Thyroid gland (tissue), 7 donors: ENCODE measurements around the gene DOCK9.

DNA sequence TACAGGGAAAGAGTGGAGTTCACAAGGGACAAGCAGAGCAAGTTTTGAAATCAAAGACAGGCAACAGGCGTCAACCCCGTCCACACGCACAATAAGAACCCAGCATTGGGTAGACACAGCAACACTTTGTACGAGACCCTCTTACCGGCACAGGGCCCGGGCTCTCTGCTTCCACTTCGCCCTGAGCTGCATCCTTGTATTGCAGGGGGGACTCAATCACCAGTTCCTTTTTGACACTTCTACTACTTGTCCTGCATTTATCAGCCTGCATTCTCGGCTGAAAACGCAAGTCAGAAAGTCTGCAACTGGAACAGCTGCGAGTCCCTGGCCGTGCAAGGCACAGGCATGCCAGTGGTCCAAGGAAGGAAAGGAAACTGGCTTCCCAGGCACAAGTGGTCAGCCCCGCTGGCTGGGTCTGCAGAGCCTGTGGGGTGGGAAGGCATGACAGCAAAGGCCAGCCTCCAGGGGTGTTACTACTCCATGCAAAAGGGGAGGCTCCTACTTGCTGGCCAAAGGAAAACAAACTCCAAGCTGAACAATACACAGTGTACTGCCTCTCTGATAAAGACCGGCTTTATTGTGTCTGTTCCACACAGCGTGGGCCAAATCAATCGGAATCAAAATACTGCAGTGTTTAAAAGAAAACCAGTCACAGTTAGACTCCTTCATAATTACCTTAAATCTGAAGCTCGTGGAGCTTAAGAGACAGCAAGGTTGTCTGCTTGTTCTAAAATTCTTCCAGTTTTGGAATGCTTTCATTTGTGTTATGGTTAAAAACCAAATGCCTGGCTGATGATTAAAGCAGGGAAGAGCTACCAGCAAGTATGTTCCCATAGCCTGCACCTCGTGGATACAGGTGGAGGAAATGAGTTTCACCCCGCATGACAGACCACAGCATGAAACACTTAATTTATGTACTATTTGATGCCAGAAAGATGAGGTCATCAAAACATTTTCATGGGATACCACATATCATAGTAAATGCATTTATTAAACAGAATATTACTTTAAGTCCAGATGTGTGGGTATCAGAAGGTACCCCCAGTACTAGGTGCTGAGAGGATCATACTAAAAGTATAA is at the start of gene DOCK9:
TSS of gene DOCK9 (minus strand) at position 426 of the 1,080 bp plus-strand sequence.
- PRO-cap, 2 experiments, result peak in 2 of 2 experiments; most common plus-strand start position 512 of the sequence (in 2); most common minus-strand start position 417 of the sequence (in 2)
- RAMPAGE, long total RNA, 5 experiments, result start-site peak on the minus strand in 4 of 5 experiments, centred at positions 358 to 389 of the sequence, 295 to 1,443 reads per replicate

GRCh38 chr13:98988688-98989626 is 11.1 kb upstream of the DOCK9 start:
- PRO-cap, 2 experiments, result no peak in any of the 2 experiments
- RAMPAGE, long total RNA, 5 experiments, result no peak in any of the 5 experiments

DNA sequence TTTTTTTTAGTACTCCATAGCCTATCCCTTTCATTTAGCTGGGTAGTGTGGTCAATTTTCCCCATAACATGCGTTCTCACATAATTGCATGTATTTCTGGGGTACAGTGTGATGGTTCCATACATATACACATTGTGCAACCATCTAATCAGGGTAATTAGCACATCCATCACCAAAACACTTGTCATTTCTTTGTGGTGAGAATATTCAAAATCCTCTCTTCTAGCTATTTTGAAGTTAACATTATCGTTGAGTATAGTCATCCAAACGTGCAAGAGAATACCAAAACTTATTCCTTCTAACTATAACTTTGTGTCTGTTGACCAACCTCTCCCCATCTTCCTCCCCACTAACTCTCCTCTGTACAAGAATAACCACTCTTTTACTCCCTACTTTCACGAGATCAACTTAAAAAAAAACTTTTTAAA is 1.0 kb upstream of the UBAC2 start:
- PRO-cap, 2 experiments, result no peak in any of the 2 experiments
- RAMPAGE, long total RNA, 5 experiments, result no peak in any of the 5 experiments

DNA sequence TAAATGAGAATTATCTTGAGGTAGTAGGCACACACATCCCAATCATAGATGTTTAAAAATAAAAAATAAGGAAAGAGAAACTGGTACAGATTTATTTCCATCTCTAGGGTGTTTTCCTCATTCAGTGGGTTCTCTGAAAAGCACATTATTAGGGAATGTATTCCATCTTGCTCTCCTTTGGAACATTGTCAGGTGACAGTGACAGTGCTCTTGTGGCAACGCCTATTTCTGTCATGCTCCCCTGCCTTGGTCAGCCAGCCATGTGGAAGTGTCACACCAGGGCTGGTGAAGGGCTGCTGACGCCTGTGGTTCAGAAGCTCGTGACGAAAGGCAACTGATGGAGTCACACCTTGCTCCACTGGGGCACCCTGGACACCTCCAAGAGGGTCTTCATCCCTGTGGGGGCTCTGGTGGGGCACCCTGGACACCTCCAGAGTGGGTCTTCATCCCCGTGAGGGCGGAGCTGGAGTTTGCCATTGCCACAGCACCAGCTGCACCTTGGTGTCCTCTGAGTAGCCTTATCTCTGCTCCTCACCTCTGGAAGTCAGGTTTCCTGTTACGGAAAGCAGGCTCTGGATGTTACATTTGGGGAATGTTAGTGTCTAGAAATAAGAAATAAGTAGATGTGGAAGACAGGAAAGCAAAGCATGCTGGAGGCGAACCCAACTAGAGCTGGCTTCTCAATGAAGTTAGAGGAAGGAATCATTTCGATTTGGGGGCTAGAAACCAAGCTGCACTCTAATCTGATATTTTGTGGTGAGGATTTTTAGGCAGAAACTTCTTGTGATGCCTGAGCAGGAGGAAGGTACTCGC is 69.0 kb upstream of the GPR183 start:
- PRO-cap, 2 experiments, result no peak in any of the 2 experiments
- RAMPAGE, long total RNA, 5 experiments, result no peak in any of the 5 experiments

- PRO-cap, 2 experiments, result no peak in any of the 2 experiments
- RAMPAGE, long total RNA, 5 experiments, result no peak in any of the 5 experiments
These were observed 64.3 kb upstream of the TM9SF2 start for GRCh38 chr13:99436778-99437637.

DNA sequence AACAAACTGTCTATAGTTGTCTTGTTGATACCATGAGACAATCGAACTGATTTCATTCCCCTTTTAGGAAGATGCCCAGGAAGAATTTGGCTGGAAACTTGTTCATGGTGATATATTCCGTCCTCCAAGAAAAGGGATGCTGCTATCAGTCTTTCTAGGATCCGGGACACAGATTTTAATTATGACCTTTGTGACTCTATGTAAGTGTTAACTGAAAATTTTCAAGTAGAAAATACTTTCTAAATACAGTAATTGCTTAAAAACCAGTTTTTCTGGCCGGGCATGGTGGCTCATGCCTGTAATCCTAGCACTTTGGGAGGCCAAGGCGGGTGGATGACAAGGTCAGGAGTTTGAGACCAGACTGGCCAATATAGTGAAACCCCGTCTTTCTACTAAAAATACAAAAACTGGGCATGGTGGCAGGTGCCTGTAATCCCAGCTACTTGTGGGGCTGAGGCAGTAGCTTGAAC is 42.6 kb downstream of the TM9SF2 start:
- PRO-cap, 2 experiments, result no peak in any of the 2 experiments
- RAMPAGE, long total RNA, 5 experiments, result no peak in any of the 5 experiments

GRCh38 chr13:99559399-99560026 is 47.0 kb upstream of the CLYBL start:
- PRO-cap, 2 experiments, result no peak in any of the 2 experiments
- RAMPAGE, long total RNA, 5 experiments, result no peak in any of the 5 experiments

DNA sequence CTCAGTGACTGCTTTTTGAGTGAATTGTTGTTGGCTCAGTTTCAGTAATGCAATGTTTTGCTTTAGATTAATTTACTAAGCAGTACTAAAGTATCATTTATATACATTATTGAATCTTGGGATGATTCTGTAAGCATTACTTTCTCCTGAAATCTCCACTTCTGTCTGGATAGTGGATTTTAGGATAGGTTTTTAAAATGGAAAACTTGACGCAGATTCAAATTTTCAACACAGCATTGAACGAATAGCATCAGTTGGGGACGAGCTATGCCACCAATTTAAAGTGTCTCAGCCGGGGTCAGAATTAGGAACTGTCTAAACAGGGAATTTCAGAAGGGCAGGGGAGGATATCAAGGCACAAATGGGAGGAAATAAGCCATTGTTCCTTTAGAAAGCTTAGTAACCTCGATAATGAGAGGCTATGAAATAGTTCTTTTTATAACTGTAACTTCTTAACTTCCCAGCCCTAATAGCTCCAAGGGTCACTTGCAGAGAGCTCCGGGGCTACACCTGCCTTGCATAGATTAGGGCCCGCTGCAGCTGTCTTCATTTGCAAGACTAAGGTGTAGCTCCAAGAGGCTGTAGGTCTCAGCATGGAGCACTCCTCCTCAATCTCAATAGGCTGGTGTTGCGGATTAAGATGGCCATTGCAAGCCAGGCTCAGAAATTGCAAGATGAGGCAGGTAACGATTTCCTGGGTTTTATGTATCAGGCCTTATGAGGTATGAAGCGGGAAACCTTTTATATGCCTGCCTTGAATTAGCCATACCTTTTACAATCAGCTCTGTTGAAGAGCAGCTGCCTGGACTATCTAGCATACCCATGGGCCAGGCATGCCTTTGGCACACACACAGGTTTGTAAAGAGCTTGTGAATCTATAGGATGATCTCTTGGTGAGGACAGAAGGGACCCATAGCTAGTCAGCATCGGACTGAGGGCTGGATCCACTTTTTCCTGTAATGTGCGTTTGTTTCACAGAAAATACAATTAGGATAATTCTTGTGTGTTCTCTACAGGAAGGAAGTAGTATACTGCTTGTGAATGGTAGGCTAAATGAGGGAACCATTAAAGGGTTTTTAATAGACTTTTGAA is 80.4 kb downstream of the CLYBL start:
- PRO-cap, 2 experiments, result no peak in any of the 2 experiments
- RAMPAGE, long total RNA, 5 experiments, result no peak in any of the 5 experiments

DNA sequence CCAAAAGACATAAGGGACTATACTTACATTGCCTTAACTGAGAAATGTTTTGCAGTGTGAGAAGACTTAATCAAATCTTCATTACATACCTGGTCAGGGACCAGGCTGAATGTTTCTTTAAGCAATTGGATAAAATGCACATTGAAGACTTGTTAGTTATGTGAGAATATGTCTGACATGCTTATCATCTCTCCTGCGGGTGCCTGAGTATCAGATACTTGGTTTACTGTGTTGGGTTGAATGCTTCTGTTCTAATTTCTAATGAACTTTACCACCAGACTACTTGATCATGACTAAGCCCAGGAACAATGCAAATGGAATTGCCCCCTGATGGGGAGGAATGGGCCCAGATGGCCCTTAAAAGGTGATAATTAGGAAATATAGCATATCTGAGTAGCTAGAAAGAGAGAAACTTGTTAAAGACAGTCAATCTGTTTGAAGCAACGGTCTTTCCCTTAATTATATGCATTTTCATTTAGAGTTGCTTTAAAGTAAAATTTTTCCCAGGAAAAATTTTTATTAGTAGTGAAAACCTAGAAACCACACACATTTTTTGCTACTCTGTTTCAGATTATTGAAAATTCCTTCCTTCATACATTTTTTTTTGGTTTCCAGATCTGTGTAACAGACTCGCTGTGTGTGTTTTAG is 81.3 kb downstream of the CLYBL start:
- PRO-cap, 2 experiments, result no peak in any of the 2 experiments
- RAMPAGE, long total RNA, 5 experiments, result no peak in any of the 5 experiments

GRCh38 chr13:99978744-99979427 is 2.7 kb upstream of the ZIC2 start:
- PRO-cap, 2 experiments, result no peak in any of the 2 experiments
- RAMPAGE, long total RNA, 5 experiments, result no peak in any of the 5 experiments

DNA sequence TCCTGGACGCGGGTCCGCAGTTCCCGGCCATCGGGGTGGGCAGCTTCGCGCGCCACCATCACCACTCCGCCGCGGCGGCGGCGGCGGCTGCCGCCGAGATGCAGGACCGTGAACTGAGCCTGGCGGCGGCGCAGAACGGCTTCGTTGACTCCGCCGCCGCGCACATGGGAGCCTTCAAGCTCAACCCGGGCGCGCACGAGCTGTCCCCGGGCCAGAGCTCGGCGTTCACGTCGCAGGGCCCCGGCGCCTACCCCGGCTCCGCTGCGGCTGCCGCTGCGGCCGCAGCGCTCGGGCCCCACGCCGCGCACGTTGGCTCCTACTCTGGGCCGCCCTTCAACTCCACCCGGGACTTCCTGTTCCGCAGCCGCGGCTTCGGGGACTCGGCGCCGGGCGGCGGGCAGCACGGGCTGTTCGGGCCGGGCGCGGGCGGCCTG is 502 bp downstream of the ZIC2 start:
- PRO-cap, 2 experiments, result no peak in any of the 2 experiments
- RAMPAGE, long total RNA, 5 experiments, result no peak in any of the 5 experiments

GRCh38 chr13:100523424-100524384 is 64.9 kb downstream of the GGACT start:
- PRO-cap, 2 experiments, result no peak in any of the 2 experiments
- RAMPAGE, long total RNA, 5 experiments, result no peak in any of the 5 experiments

DNA sequence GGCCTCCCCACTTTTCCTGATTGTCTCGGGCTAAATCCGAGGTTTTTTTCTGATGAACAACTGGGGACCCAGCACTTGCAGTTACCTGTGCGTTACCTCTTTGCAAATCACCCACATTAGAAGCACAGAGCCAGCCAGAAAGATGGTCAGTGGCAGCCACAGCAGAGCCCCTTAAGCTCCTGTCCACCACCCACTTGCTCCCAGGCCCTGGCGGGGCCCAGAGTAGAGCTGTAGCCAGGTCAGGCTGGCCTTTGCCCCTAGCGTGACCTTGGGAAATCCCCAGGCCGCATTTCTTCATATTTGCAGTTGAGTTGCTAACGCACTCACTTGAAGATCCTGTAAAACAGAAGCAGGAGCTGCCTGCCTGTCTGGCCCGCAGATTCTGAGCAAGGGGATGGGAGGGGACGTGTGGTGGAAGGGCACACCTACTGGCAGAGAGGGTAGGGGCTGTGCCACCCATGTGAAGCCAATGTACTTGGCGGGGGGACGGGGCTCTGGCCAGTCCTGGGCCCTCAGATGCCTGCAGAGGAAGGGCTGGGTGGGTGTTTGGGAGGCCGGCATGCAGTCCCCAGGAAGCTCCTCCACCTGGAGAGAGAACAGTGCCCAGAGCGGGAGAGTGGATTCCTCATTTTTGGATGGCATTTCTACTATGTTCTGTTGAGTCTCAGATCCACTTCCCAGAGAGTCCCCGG is 63.2 kb downstream of the GGACT start:
- PRO-cap, 2 experiments, result no peak in any of the 2 experiments
- RAMPAGE, long total RNA, 5 experiments, result no peak in any of the 5 experiments

- PRO-cap, 2 experiments, result no peak in any of the 2 experiments
- RAMPAGE, long total RNA, 5 experiments, result no peak in any of the 5 experiments
These were observed 55.1 kb downstream of the GGACT start for GRCh38 chr13:100533459-100533995.

- PRO-cap, 2 experiments, result no peak in any of the 2 experiments
- RAMPAGE, long total RNA, 5 experiments, result no peak in any of the 5 experiments
These were observed 21.7 kb upstream of the GGACT start for GRCh38 chr13:100610172-100610860.

DNA sequence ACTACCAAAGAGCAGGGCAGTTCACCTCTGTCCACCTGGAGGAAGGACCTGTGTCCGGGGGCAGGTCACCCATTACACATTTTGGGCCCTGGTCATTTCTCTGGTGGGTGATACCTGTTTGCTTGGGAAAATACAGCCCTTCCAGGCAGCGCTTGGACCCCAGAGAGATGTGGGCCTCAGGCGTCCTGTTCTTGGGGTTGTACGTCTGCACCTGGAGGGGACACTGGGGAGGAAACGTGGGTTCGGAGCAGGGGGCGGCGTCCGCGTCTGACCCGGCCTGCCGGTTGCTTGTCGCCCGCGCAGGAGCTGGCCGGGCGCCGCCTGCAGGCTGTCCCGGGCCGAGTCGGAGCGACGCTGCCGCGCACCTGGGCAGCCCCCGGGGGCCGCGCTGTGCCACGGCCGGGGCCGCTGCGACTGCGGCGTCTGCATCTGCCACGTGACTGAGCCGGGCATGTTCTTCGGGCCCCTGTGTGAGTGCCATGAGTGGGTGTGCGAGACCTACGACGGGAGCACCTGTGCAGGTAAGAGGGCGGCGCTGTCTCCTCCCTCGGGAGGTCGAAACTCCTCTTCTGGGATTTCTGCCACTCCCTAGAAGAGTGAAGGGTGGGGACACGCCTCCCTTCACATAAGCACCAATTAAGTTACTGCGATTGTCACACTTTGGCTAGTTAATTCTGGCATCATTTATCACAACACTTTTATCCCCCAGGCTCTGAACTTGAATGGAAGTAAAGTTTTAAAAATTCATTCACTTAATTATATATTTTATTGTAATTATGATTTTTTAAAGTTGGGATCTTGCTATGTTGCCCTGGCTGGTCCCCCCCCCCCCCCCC is 1.3 kb downstream of the ITGBL1 start:
- PRO-cap, 2 experiments, result peak in 1 of 2 experiments; most common plus-strand start position 591 of the sequence (in 1); most common minus-strand start position 442 of the sequence (in 1)
- RAMPAGE, long total RNA, 5 experiments, result start-site peak on the plus strand in 2 of 5 experiments, centred at positions 355 to 412 of the sequence, 11 to 14 reads per replicate

DNA sequence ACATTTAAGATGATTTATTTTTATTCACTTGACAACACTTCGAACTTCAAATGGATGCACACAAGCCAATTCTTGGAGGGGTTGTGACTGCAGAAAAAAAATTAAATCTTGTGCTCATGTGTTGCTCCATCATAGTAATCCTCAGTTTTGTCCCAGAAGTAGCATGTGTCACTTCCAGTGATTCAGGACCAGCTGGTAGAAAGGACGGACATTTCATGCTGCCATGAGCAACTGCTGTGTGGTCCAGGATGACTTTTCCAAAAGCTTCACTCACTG is 71.1 kb downstream of the ITGBL1 start:
- PRO-cap, 2 experiments, result no peak in any of the 2 experiments
- RAMPAGE, long total RNA, 5 experiments, result no peak in any of the 5 experiments

DNA sequence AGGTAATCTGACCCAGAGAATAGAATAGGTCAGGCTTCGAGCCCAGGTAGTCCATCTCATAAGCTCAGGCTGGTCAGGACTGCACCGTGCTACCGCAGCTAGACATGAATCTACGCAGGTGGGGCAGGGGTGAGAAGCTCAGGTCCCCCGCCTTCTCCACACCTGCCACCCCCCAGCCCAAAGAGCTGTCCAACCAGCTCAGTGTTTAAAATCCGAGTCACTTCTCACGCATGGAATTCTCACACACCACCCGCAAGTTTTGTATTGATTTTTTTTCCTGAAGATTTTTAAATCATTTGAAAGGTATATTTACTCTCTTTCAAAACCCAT is 195.4 kb upstream of the FGF14 start:
- PRO-cap, 2 experiments, result no peak in any of the 2 experiments
- RAMPAGE, long total RNA, 5 experiments, result no peak in any of the 5 experiments

GRCh38 chr13:102900104-102900546 is 54.3 kb downstream of the ERCC5 start:
- PRO-cap, 2 experiments, result no peak in any of the 2 experiments
- RAMPAGE, long total RNA, 5 experiments, result no peak in any of the 5 experiments

- PRO-cap, 2 experiments, result no peak in any of the 2 experiments
- RAMPAGE, long total RNA, 5 experiments, result no peak in any of the 5 experiments
These were observed 59.2 kb downstream of the SLC10A2 start for GRCh38 chr13:103006963-103007568.